M059J (cell line): ENCODE measurements around a stretch of chr9.

DNA sequence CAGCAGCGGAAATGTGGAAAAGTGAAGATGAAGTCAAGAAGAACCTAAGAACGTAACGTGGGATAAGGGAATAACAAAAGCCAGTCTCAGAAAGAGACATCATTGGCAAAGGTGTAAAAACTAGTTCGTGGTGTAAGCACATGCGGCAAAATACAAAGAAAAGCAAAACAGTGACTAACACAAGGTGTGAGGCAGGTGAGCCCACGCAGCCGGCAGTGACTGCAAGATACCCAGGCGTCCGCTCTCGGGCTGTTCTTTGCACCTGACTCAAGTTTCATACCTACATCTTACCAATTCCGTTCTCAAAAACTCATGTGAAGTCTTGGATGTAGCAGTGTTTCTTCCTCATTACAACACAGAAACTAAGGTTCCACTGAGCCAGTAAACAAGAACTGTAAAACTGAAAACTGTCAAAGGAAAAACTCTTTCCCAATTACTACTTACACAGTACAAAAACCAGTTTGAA, 1.7 kb downstream of the CAMSAP1 start:
- RAMPAGE, long total RNA = no peak

- RAMPAGE, long total RNA = no peak
Observed at GRCh38 chr9:135933397-135934012, 26.2 kb upstream of the CAMSAP1 start.

DNA sequence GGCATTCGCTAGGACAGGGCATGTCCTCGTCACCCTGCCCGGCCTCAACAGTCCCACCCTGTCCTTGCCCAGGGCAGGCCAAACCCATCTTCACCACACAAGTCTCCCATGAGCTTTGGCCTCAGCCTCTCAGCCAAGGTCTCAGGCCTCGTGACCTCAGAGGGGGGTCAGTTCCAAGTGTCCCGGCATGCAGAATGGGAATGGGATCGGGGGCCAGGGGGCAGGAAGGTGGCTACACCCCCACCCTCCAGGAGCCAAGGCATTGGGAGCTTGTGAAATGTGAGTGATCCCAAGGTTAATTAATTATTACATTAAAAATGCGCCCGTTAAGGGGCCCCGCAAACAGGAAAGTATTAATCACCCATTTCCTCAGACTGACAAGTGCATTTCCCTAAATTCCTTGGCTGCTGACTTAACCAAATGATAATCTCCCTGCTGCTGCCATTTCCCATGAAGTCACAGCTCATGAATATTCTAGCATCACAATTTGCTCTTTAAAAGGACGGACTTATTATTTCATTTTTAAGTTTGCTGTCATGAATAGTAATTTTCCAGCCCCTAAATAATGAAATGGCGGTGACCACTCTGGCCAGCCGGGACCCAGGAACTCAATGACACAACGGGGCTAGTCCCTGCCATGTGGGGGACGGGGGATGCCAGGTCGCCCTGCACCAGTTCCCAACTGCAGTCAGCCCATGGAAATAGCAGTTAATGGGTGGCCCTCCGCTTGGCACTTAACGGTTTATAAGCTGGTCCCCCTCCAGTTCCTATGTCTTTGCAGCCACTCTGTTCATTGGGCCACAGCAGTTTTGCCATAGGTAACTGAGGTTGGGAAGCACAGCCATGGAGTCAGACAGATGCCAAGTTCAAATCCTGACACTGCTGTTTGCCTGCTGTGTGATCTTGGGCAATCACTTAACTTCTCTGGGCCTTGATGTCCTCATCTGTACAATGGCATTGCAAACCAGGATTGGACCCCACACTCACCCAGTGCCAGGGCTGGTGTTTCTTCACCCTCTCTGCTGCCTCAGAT, 8.2 kb upstream of the UBAC1 start:
- RAMPAGE, long total RNA = no peak

DNA sequence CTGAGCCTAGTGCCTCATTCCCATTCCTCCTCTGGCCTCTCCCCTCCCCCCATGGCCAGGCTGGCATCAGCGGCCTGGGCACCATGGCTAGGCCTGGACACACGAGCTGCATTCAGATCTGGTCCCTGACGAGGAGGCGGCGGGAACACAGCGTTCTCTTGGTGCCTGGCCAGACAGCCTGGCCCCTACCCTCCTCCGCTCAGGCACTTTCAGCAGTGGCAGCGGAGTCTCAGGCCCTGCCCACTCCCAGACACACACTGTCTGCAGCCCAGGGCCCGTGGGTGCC, 19.7 kb upstream of the UBAC1 start:
- RAMPAGE, long total RNA = no peak

DNA sequence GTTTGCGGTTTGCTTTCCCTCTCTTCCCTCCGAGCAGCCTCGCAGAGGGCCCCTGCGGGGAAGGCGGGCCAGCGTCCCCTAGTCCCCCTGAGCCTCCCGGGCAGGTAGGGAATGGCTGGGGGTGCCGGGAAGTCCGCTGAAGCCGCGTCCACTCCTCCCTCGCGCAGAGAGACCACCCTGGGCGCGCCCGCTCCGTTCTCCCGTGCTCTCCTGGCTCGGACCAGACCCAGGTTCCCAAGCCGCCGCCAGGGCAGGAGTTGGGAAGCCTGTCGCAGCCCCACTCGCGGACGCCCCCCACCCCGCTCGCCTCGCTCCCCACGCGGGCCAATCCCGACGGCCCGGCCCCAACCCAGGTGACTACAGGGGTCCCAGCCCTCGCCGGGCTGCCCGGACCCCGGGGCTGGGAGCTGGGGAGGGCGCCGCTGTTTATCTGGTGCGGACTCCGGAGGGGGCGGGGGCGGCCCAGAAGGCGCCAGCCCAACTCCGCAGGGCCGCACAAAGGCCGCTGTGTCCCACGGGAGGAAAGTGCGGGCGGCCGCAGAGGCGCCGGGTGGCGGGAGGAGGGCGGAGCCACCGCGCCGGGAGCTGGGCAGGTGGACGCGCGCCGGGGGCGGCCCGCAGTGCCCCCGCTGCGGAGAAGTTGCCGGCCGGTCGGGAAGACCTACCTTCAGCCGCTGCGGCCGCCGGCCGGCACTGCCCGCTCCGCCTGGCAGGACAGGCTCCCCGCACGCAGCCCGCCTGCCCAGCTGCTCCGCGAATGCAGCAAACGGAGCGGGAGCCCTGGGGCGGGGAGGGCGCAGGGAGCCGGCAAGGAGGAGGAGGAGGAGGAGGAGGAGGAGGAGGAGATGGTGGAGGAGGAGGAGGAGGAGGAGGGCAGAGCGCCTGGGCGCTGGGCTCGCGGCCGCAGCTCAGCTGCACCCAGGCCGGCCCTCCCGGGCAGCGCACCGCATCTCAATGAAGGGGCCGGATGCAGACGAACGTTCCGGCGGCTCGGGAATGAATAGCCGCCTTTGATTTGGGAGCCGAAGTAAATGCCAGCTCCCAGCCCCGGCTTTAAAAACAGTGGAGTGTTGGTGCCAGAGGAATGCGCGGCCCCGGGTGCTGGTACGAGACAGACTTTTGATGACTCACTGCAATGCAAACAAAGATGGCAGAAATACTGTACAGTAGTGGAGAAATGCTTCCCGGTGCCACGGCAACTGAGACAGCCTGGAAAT, 43.6 kb downstream of the NACC2 start:
- RAMPAGE, long total RNA = no peak

- RAMPAGE, long total RNA = no peak
Observed at GRCh38 chr9:136106965-136107497, 11.6 kb downstream of the TMEM250 start.

GRCh38 chr9:136115732-136116037, 3.0 kb downstream of the TMEM250 start:
- RAMPAGE, long total RNA = no peak

GRCh38 chr9:136251522-136252101, 6.0 kb upstream of the QSOX2 start:
- RAMPAGE, long total RNA = no peak

- RAMPAGE, long total RNA = no peak
Observed at GRCh38 chr9:136338511-136339221, 11.3 kb downstream of the GPSM1 start.

GRCh38 chr9:136377771-136378555, 4.5 kb upstream of the CARD9 start:
- RAMPAGE, long total RNA = no peak

GRCh38 chr9:136481421-136481914, 1.4 kb downstream of the SEC16A start:
- RAMPAGE, long total RNA = no peak

- RAMPAGE, long total RNA = no peak
Observed at GRCh38 chr9:136485543-136486112, 2.8 kb upstream of the SEC16A start.

- RAMPAGE, long total RNA = no peak
Observed at GRCh38 chr9:136500576-136500945, 17.7 kb upstream of the SEC16A start.

GRCh38 chr9:136529663-136530292, 16.1 kb downstream of the NOTCH1 start:
- RAMPAGE, long total RNA = no peak

- RAMPAGE, long total RNA = no peak
Observed at GRCh38 chr9:136546635-136547842, 1.2 kb upstream of the NOTCH1 start.

DNA sequence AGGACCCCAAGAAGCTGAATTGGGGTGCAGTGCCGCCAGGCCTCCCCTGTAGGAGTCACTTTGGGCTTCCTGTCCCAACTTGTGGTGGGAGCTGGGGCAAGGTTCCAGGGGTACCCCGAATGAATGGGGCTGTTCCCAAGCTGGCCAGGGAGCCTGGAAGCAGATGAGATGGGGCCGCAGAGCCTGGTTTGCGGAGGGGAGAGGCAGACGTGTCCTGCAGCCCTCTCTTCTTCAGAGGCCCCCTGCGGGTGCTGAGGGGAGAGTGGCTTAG, 2.4 kb upstream of the NOTCH1 start:
- RAMPAGE, long total RNA = no peak

- RAMPAGE, long total RNA = no peak
Observed at GRCh38 chr9:136615187-136616016, 47.3 kb upstream of the EGFL7 start.

DNA sequence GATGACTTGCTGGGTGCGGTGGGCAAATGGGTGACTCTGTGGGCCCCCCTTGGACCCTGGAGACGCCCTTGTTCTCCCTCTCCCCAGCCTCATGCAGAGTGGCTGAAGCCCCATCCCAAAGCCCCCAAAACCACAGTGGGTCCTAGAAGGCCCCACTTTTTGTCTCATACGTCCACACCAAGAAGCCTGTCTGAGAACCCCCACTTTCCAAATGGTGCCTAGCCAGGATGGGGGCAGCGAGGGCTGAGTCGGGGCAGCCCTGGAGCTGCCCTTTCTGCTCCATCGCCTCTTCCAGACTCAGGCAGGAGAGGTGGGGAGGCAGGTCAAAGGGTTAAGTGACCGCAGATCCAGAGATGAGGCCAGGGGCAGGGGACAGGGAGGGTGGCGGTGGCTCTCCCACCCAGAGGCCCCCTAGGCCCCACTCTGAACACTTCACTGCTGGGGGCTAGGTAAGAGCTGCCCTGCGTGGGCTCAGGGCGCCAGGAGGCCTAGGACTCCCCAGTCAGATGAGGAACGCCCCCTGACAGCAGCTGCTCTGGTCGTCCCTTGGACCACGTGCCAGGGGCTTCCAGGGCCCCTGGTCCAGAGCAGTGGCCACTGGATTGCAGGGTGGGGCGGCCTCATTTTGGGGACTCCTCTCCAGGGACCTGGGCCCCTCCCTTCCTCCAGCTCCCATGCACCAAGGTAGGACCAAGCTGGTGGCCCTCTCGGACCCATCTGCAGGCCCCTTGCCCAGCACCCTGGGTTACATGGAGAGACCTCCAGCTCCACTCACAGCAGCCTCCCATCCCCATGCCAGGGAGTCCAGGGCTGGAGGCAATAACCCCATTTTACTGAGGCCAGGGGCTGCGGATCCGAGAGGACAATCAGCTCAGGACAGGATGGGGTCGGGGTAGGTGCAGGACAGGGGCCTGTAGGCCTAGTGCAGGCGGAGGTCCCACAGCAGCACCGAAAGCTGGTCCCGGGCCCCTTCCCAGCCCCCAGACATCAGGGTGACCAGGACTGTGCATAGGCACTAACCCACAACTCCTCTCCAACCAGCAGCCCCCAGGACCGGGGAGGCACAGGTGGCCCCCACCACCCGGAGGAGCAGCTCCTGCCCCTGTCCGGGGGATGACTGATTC, 1.3 kb downstream of the EGFL7 start:
- RAMPAGE, long total RNA = no peak

GRCh38 chr9:136674856-136675839, 12.1 kb downstream of the AGPAT2 start:
- RAMPAGE, long total RNA = no peak

DNA sequence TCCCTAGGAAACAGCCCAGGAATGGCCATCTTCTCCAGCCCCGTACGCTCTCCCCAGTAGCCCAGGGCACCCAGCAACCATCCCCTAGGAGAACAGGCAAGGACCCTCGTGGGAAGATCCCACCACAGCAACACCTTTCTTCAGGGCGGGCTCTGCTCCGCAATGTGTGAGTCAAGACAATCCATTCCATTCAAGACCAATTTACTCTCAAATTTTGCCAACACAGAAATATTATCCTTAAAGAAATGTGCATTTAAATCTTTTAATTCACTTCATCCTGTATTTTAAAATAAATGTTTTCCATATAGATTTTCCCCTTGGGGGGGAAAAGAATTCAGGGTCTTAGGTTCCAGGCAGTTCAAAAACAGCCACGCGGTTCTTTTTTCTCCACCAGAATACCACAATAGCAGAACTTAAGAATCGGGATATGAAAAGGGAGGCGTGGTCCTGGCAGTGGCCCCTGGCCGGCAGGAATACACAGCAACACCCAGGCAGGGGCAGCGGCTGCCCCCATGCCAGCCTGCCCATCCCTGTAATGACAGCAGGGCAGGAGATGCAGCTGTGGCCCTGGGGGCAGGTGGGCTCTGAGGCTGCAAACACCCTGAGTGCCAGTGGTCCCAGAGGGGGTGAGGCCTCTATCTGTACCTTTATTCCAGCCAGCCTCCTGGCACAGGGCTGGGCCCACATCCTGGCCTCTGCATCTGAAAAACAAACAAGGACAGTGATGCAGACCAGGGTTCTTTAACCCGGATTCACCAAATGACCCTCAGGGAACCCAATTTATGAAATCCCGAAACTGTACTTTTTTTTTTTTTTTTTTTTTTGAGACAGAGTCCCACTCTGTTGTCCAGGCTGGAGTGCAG, 12.3 kb downstream of the DIPK1B start:
- RAMPAGE, long total RNA = no peak